ENCODE measurements around a stretch of chr2.

DNA sequence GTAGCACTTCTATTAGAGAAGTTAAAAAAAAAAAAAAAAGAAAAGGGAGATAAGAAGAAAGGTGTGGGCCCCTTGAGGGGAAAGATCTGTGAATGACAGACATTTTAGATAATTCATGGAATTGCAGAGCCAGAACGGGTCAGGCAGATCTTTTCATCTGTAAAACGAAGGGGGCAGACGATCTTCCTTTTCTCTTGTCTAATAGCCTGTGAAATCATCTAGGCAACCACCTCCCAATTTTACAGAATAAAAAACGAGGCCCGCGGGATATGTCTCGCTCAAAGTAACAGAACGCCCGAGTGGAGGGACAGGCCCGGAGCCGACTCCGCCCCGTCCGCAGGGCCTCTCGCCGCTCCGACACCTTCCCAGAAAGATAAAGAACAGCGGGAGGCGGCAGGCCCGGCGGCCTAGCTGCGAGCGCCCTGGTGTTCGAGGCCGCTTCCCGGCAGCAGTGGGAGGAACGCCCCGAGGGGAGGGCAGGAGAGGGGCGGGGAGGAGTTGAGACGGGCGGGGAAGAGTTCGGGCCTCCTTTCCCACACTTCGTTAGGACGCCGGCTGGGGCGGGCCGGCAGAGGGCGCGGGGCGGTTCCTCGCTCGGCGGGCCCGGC is 492 bp upstream of the NCOA1 start:
- RAMPAGE, long total RNA = no peak
- RRBS = 3% methylated on average over 29 of the region's 44 CpGs

DNA sequence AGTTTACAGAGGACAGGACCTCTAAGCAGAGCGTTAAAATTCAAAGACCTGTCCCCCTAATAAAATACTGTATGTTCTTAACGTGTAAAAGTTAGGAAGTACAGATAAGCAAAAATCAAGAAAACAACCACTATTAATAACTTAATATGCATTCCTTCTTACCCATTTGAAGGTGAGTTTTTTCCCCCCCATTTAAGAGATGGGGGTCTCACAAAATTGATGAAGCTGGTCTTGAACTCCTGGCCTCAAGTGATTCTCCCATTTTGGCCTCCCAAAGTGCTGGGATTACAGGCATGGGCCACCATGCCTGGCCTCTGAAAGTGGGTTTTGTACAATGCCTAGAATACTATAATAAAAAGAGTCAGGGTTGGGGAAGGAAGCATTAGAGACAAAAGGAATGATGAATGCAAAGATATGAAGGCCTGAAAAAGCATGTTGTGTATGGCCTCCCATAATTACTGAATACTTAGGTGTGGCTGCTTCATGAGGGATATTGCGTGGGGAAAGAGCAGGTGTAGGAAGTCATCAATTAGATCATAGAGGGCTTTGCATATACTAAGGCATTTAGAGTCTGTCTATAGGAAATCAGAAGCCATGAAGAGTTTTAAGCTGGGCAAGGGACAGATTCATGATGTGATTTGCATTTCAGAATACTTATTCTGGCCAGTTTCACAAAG is 48.0 kb downstream of the NCOA1 start:
- RAMPAGE, long total RNA = no peak
- RRBS = no CpG with 5 or more reads among the region's 3 CpGs

GRCh38 chr2:24766441-24767048 is 26.6 kb downstream of the PTRHD1 start:
- RAMPAGE, long total RNA = no peak
- RRBS = no CpG with 5 or more reads among the region's 7 CpGs

GRCh38 chr2:24769280-24770021 is 23.7 kb downstream of the PTRHD1 start:
- RAMPAGE, long total RNA = no peak
- RRBS = no CpG with 5 or more reads among the region's 1 CpG

- RAMPAGE, long total RNA = no peak
- RRBS = 88% methylated on average over 4 of the region's 8 CpGs
These were observed 60.5 kb downstream of the ADCY3 start for GRCh38 chr2:24859497-24860007.

GRCh38 chr2:24878323-24878940 is 41.6 kb downstream of the ADCY3 start:
- RAMPAGE, long total RNA = no peak
- RRBS = no CpG with 5 or more reads among the region's 16 CpGs

- RAMPAGE, long total RNA = no peak
- RRBS = 6% methylated on average over 15 of the region's 57 CpGs
These were observed 36.7 kb downstream of the POMC start for GRCh38 chr2:25131508-25132297.

- RAMPAGE, long total RNA = no peak
- RRBS = no CpG with 5 or more reads among the region's 25 CpGs
These were observed 77.8 kb upstream of the POMC start for GRCh38 chr2:25245996-25246826.

GRCh38 chr2:25251661-25252300 is 83.4 kb upstream of the POMC start:
- RAMPAGE, long total RNA = no peak
- RRBS = no CpG with 5 or more reads among the region's 41 CpGs

GRCh38 chr2:25257408-25257945 is 84.2 kb downstream of the DNMT3A start:
- RAMPAGE, long total RNA = no peak
- RRBS = 44% methylated on average over 3 of the region's 9 CpGs

GRCh38 chr2:25314264-25315486 is 27.1 kb downstream of the DNMT3A start:
- RAMPAGE, long total RNA = no peak
- RRBS = no CpG with 5 or more reads among the region's 21 CpGs

DNA sequence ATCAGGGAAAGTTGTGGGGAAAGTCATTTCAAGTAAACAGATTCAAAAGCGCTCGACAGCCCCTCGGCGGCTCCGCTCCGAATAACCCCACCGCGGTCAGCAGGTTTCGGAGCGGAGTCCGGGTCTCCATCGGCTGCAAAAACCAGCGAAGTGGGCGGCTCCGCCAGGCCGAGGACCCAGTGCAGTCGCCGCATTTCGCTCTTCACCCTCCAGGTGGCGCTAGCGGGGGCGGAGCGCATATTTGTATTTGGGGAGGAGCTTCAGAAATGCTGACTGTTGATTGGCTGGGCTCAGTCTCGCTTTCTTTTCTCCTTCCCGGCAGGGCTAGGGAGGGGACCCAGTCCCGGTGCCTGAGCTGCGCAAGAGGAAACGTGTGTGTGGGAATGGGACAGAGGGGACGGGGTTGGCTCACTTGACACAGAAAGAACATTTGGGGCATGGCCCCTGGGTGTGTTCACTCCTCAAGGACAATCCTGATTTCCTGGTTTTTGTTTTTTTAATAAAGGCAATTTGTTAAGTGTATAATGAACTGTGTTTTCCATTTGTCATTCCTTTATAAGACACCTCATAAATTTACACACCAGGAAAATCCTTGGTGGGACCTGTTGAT is 20.3 kb upstream of the DNMT3A start:
- RAMPAGE, long total RNA = no peak
- RRBS = no CpG with 5 or more reads among the region's 29 CpGs

DNA sequence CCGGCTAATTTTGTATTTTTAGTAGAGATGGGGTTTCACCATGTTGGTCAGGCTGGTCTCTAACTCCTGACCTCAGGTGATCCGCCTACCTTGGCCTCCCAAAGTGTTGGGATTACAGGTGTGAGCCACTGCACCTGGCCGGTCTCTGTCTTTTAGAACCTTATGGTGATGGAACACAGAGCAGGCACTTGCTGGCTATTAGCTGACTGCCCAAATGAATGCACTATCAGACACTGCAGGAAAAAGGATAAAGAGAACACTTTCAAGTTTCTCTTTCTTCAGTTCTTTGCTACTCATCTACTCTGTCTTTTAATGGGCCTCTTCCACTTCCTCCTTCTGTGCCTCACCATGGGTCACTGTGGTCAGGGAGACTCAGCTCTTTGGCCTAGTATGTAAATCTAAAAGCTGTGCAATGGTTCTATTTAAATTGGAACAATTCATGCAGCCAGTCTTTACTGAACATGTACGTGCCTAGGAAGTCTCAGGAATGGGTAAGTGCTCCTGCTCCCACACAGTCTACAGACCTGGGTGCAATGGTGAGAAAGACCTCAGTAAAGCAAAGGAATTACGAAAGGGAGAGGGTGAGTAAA is 79.0 kb upstream of the DNMT3A start:
- RAMPAGE, long total RNA = no peak
- RRBS = no CpG with 5 or more reads among the region's 5 CpGs

- RAMPAGE, long total RNA = no peak
- RRBS = no CpG with 5 or more reads among the region's 9 CpGs
These were observed 80.4 kb downstream of the DTNB start for GRCh38 chr2:25592846-25593596.

GRCh38 chr2:25618482-25619223 is 54.7 kb downstream of the DTNB start:
- RAMPAGE, long total RNA = no peak
- RRBS = no CpG with 5 or more reads among the region's 6 CpGs

GRCh38 chr2:25879013-25879651 is 845 bp upstream of the ASXL2 start:
- RAMPAGE, long total RNA = no peak
- RRBS = no CpG with 5 or more reads among the region's 4 CpGs

- RAMPAGE, long total RNA = no peak
- RRBS = no CpG with 5 or more reads among the region's 7 CpGs
These were observed 17.2 kb upstream of the KIF3C start for GRCh38 chr2:25999423-25999910.

DNA sequence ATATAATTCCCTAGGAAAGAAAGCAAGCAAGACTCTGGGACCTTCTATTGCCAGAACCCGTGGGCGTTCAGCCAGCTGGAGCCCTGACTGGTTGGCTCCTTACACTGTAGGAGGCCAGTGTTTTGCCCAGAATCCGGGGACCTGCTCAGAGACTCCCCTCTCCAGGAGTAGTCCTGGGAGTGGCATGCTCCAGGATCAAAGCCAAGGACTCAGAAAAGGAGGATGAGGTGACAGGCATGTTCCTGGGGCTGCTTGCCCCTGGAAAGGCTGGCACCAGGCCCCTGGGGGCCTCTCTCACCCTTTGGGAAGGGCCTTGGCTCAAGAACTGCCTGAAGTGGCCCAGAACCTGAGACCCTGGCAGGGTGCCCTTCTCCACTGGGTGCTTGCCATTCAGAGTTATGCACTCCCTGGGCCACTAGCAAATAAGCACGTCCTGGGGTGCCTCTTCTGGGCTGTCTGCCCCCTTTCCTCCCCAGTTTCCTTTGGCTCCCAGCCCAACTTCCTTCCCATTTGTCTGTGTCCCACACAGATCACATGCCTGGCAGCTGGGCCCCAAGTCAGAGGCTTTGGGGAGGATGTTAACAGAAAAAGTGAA is 19.6 kb upstream of the KIF3C start:
- RAMPAGE, long total RNA = no peak
- RRBS = no CpG with 5 or more reads among the region's 4 CpGs

DNA sequence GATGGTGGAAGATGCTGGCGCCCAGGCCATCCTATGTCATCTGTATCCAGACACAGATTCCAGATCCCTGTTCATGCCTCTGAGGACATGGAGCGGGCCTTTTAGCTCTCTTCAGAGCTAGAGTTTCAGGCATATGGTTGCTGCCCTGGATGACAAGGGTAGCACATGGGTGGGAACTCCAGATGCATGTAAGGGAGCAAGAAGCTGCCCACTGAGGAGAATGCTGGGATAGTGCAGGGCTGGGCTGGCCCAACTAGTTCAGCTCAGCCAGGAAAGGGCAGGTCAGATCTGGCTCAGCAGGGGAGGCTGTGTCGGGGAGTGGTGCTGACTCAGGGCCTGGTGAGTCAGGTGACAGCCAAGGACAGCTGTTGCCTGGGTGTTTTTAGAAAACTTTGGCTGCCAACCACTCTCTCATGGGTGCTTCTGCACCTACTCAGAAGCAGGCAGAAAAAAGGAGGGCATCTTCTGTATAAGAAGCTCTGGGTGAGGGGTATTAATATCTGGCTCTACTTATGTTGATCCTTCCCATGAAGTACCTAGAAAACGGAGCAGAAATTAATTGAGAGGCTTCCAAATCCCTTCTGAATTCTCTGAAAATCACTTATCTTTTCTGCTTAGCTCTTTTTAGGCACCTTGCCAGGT is 15.8 kb upstream of the RAB10 start:
- RAMPAGE, long total RNA = no peak
- RRBS = no CpG with 5 or more reads among the region's 4 CpGs

GRCh38 chr2:26098323-26098778 is 64.5 kb downstream of the RAB10 start:
- RAMPAGE, long total RNA = no peak
- RRBS = no CpG with 5 or more reads among the region's 4 CpGs